HTERT-HM (cell line): ENCODE measurements around the gene C11orf97.

GRCh38 chr11:93541737-93541952 lies 1.5 kb downstream of the SMCO4 start:
- RRBS: no CpG with 5 or more reads among the region's 1 CpG

DNA sequence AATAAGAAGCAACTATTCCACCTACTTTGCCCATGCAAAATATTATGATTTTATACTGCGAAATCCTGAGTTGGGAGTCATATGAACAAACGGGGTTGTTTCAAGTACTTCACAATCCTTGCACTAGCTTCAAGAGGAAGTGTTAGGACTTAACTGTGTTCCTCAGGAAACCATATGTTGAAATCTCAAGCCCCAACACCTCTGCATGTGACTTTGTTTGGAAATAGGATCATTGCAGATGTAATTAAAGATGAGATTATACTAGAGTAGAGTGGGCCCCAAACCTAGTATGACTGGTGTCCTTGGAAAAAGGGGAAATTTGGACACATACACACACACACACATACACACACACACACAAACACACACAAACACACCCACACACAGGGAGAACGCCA lies 6.5 kb upstream of the CEP295 start:
- RRBS: no CpG with 5 or more reads among the region's 3 CpGs

GRCh38 chr11:93737840-93738969 lies 3.1 kb downstream of the TAF1D start:
- RRBS: no CpG with 5 or more reads among the region's 9 CpGs

GRCh38 chr11:93817106-93817532 lies 33.0 kb downstream of the MED17 start:
- RRBS: no CpG with 5 or more reads among the region's 3 CpGs

- RRBS: no CpG with 5 or more reads among the region's 5 CpGs
These were observed 1.5 kb downstream of the PANX1 start for GRCh38 chr11:94130033-94130584.

- RRBS: no CpG with 5 or more reads among the region's 16 CpGs
These were observed 66.0 kb upstream of the IZUMO1R start for GRCh38 chr11:94238269-94238830.

DNA sequence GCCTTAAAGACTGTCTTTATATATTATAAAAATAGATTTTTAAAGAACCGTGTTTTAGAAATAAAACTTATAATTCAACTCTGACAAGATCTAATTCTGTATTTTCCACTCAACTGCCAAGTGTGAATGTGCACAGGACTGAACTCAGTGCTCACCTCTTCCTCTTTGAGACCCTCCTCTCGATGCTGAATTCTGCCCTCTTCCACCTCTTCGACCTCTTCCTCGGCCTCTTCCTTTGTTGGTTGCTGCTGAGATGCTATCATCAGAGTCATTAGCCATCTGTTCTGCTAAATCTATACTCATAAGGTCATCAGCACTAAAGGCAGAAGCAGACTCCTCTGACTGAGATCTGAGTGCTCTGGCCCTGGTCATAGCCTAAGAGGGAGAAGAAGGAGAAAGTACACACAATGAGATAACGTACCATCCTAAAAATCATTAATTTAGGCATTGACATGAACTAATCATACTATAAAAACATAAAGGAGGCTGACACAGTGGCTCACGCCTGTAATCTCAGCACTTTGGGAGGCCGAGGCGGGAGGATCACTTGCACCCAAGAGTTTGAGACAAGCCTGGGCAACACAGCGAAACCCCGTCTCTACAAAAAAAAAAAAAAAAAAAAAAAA lies 46.0 kb upstream of the GPR83 start:
- RRBS: no CpG with 5 or more reads among the region's 10 CpGs

DNA sequence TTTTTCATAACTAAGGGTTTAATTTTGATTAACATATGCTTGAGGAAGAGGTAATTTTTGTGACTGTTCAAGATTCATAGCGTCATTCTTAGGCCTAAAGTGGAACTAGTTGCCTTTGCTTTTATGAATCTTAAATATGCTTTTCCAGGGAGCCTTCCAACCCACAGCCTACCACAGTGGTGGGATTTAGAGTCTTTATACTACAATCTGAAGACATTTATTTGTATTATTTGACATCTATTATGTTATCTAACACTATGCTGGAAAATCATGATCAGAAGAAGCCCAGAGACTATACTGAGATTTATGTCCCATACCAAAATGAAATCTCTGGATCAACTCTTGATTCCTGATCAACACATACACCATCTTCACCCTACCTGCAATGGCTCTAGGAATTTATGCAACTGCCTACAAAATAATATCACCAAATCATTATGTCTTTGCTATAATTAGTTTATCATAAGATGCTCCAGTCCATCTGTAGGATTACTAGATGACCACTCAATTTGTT lies 6.9 kb downstream of the ANKRD49 start:
- RRBS: no CpG with 5 or more reads among the region's 1 CpG

- RRBS: no CpG with 5 or more reads among the region's 41 CpGs
These were observed at the start of gene C11orf97 for GRCh38 chr11:94512237-94512968. TSS of gene C11orf97 (plus strand) at chr11:94512461.

GRCh38 chr11:94546827-94547230 lies 3.1 kb downstream of the FUT4 start:
- RRBS: no CpG with 5 or more reads among the region's 1 CpG

DNA sequence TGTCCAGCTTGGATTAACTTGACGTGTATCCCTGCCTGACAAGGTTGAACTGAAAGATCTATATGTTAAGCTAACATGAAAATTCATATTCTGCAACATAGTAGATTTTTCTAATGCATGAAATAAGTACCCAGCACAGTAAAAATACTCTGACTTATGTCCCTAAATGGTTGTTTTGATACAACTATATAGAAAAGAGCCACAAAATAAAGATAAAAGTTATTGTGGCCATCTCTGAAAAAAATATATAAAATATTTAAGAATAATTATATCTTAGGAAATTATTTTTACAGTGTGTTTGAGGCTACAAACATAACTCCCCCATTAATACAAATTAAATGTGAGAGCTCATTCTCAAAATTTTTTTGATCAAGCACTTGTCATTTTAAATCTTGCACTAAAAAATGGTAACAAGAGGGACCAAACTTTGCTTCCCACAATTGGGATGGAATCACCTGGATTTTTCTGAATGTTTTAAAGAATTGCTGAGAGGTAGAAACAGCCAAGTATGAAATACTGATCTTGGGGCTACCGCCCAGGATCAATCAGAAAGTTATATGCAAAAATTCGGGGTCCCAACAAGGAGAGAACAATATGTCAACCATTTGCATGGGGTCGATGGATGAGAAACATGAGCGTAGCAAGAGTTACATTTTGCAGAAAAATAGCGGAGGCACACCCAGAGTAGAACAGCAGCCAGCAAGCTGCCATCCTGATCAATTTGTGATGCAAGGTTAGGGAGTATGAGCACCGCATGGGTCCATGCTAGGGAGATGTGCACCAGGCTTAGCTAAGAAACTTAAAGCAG lies 41.0 kb downstream of the ENDOD1 start:
- RRBS: no CpG with 5 or more reads among the region's 7 CpGs

GRCh38 chr11:95149464-95150106 lies 59.9 kb downstream of the ENDOD1 start:
- RRBS: 39% methylated on average over 3 of the region's 11 CpGs

DNA sequence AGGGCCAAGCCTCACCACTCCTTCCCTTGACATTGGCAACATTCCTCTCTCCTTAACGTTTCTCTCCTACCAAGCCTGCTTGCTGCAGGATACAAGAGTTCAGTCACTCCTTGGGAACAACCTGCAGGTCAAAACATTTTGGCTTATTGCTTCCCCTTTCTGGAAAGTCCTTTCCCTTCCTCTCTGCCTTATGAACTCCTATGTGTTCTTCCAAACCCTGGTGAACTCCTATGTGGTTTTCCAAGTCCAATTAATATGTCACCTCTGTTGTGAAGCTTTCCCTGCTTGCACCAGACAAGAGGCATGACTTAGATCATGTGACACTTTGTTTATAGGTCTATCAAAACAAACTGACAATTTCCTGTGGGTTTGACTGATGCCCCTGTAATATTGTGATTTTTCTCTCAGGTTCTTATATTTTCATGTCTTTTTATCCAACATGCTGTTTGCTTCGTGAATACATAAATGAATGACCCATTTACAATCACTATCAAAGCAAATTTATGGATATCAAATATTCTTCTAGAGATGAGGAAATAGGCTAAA lies 64.2 kb downstream of the ENDOD1 start:
- RRBS: no CpG with 5 or more reads among the region's 2 CpGs

DNA sequence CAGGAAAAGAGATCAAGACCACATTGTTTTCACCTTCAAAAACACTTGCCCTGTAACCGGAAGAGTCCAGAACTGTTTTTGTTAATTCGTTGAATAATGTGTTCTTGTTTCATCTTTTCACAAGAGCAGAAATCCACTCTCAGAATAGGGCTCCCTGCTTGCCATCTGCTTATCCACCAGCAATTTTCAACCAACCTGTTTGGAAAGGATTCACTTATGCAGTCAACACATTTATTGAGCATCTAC lies 100.6 kb downstream of the FAM76B start:
- RRBS: no CpG with 5 or more reads among the region's 2 CpGs

GRCh38 chr11:95700428-95700855 lies 89.1 kb downstream of the FAM76B start:
- RRBS: no CpG with 5 or more reads among the region's 6 CpGs

GRCh38 chr11:95824153-95825323 lies 34.2 kb downstream of the CEP57 start:
- RRBS: no CpG with 5 or more reads among the region's 5 CpGs

- RRBS: no CpG with 5 or more reads among the region's 6 CpGs
These were observed 1.5 kb downstream of the MTMR2 start for GRCh38 chr11:95922324-95922952.

DNA sequence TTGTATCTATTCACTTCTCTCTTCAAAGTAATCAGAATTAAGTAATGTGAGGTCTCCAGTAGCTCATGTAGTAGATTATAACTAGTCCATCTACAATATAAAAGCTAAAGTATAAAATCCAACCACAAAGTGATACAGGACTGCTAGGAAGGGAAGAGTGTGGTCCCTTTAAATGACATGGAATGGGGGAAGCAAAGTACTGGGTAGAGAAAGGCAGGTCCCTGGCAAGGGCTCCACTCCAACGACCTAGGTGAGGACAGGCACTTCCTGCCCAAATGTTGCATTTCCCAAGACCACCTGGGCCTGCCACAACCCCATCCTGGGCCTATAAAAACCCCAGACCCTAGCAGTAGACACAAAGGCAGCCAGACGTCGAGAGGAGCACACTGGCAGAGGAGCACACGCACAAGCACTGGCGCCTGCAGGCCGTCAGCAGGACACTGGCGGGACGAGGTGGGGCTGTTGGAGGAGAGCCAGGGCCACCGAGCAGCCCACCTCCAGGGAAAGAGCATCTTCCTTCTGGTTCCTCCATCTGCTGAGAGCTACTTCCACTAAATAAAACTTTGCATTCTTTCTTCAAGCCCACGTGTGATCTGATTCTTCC lies 89.5 kb upstream of the MTMR2 start:
- RRBS: no CpG with 5 or more reads among the region's 10 CpGs

DNA sequence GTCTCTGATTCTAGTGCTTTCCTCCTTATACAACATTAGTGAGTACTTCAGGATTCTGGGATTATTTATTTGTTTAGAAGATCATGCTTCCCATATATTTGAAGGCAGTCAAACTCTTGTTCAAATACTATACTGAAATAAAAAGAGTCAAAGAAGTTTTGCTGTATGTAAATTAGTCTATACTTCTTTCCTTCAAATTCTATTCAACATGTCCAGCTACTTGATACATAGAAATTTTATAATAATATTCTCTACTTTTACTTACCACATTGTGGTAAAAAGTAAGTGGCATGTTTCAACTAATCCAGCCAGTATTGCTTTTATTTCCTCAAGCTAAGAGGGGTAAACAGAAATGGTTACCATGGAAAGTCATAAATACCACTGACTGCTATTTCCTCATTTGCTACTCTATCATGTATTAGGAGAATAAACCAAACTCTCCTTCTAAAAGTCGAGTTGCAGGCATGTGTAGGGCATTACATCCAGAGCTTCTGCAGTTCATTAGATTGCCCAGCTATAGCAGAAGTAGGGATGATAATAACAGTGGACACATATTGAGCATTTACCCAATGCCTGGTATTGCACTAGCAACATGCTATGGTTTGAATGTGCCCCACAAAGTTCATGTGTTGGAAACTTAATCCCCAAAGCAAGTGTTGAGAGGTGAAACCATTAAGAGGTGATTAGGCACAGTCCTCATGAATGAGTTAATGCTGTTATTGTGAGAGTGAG lies 208.4 kb downstream of the MAML2 start:
- RRBS: no CpG with 5 or more reads among the region's 1 CpG